Breast (tissue), 4 donors: ENCODE measurements around a stretch of chr2.

GRCh38 chr2:197097374-197098576 is 171.3 kb upstream of the PGAP1 start:
- PRO-cap, 3 experiments, result no peak in any of the 3 experiments
- RRBS, result no CpG with 5 or more reads among the region's 11 CpGs

DNA sequence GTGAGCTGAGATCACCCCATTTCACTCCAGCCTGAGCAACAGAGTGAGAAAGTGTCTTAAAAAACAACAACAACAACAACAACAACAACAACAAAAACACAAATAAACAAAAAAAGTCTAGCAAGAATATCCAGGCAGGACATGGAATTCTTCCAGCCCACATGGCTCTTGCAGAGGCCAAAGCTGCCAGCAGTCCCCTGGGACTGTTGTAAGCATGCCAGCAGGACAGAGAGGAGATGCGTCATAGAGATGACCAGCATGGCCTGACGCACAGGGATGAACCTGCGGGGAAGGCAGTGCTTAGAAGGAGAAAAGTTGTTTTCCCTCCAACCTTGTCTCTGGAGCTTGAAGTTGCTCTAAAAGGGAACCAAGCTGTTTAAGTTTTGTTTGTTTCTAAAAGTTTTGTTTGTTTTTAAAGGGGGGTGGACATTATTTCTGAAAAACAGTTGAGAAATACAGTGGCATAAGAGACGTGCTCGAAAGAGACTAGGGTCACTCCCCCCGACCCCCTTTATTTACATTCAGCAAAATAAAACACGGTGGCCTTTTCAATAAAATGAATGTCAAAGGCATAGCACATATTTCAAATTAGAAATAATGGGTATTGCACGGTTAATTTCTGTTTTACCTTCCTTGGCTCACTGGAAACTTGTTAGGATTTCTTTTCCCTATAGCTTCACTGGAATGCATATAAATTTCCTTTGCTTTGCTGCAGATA is 182.4 kb upstream of the PGAP1 start:
- PRO-cap, 3 experiments, result no peak in any of the 3 experiments
- RRBS, result no CpG with 5 or more reads among the region's 8 CpGs

GRCh38 chr2:197212442-197213022 is 98.0 kb downstream of the ANKRD44 start:
- PRO-cap, 3 experiments, result no peak in any of the 3 experiments
- RRBS, result no CpG with 5 or more reads among the region's 5 CpGs

DNA sequence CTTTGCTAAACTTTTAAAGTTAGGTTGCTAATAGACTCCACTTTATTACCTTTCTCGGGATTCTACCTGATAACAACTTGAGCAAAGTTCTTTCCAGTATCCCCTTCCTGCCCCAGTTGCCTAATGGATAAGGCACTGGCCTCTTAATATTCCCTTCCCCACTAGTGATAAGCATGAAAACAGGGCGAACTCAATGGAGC is 76.0 kb downstream of the ANKRD44 start:
- PRO-cap, 3 experiments, result no peak in any of the 3 experiments
- RRBS, result no CpG with 5 or more reads among the region's 2 CpGs

DNA sequence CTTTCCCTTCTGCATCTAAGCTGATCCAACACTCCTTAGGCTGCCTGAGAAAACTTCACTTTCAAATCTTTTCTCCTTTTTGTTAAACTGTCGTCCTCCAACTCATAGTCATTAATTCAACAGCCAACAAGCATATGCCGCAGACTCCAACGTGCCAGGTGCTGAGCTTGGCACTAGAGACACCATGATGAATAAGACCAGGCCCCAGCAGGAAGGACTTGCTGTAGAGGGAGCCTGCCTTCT is 51.1 kb downstream of the ANKRD44 start:
- PRO-cap, 3 experiments, result no peak in any of the 3 experiments
- RRBS, result no CpG with 5 or more reads among the region's 3 CpGs

- PRO-cap, 3 experiments, result no peak in any of the 3 experiments
- RRBS, result no CpG with 5 or more reads among the region's 7 CpGs
These were observed 16.9 kb downstream of the ANKRD44 start for GRCh38 chr2:197293573-197294278.

DNA sequence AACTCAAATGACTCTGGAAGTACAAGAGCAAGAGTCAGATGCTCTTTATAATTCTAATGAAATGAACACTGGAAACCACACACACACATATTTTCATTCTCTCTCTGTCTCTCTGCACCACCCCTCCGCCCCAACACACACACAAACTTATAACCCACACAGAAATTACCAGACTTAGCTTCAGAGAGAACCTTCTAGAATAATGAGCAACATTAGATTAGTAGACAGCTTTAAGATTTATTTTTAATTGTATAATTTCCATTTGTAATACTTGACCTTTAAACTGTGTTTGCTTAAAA is 16.2 kb downstream of the ANKRD44 start:
- PRO-cap, 3 experiments, result no peak in any of the 3 experiments
- RRBS, result no CpG with 5 or more reads among the region's 1 CpG

DNA sequence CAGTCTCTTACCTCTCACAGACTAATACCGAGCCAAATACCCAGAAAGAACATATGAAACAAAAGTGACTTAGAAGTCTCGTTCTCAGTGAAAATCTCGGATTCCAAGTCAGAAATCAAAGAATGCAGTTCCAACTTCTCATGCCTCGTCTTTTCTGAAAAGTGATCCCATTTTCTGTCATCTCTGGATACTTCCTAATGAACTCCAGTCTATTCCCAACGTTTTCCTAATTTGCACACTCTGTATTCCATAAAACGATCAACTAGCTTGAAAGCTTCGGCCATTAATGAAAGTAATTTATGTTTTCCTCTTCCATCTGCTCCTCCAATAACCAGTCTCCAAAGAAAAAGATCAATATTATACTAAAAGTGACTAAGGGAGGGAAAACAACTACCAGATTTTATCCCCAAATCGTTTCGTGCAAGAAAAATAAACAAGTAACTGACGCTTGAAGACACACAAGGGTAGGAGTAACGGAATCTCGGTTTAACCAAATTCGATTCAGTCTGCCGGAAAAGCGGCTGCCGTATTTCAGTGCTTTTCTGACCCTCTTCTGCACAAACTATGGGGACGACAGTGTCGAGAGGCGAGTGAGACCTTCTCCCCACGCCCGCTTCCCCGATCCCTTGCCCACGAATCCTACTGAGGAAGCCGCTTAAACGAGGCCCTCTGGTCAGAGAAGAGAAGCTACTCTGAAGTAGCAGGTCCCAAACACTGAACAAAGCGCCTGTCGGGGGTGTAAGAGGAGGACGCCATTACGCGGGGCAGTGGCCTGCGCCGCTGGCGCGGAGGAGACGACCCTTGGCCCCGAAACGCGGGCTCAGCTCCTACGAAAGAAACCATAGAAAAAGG is 555 bp downstream of the SF3B1 start:
- PRO-cap, 3 experiments, result peak in 2 of 3 experiments; most common plus-strand start position 558 of the sequence (in 1)
- RRBS, result no CpG with 5 or more reads among the region's 39 CpGs

GRCh38 chr2:197489655-197490713 is 9.7 kb downstream of the HSPD1 start:
- PRO-cap, 3 experiments, result no peak in any of the 3 experiments
- RRBS, result no CpG with 5 or more reads among the region's 10 CpGs

- PRO-cap, 3 experiments, result no peak in any of the 3 experiments
- RRBS, result 95% methylated on average over 1 of the region's 7 CpGs
These were observed 5.3 kb downstream of the HSPD1 start for GRCh38 chr2:197494056-197495065.

GRCh38 chr2:197647917-197648560 is 27.3 kb downstream of the RFTN2 start:
- PRO-cap, 3 experiments, result no peak in any of the 3 experiments
- RRBS, result no CpG with 5 or more reads among the region's 3 CpGs

GRCh38 chr2:197673010-197673469 is 2.3 kb downstream of the RFTN2 start:
- PRO-cap, 3 experiments, result no peak in any of the 3 experiments
- RRBS, result 0% methylated on average over 1 of the region's 3 CpGs

GRCh38 chr2:197909263-197909787 is 104.9 kb downstream of the PLCL1 start:
- PRO-cap, 3 experiments, result no peak in any of the 3 experiments
- RRBS, result no CpG with 5 or more reads among the region's 4 CpGs

- PRO-cap, 3 experiments, result no peak in any of the 3 experiments
- RRBS, result no CpG with 5 or more reads among the region's 3 CpGs
These were observed 91.2 kb downstream of the SATB2 start for GRCh38 chr2:199366391-199367098.

- PRO-cap, 3 experiments, result no peak in any of the 3 experiments
- RRBS, result no CpG with 5 or more reads among the region's 6 CpGs
These were observed 32.9 kb downstream of the MAIP1 start for GRCh38 chr2:199988225-199988724.

- PRO-cap, 3 experiments, result no peak in any of the 3 experiments
- RRBS, result no CpG with 5 or more reads among the region's 12 CpGs
These were observed 72.3 kb downstream of the SPATS2L start for GRCh38 chr2:200378467-200379433.

DNA sequence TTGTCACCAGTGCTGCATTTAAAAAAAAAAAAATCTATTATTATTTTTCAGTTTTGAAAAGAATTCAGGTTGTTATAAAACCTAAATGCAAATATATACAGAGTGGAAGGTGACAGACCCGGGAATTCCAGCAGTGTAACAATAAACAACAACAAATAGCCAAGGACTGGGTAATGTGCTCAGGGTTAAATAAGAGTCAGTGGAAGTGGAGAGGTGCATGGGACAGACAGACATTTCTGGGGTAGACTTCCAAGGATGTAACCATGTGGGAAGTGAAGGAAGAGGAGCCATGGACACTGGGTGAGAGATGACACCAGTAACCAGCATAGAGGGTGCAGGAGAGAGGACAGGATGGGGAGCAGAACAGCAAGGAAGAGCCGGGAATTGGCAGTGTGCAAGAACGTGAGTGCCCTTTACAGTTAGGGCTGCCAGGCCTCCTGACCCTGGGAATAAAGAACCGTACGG is 57.0 kb downstream of the KCTD18 start:
- PRO-cap, 3 experiments, result no peak in any of the 3 experiments
- RRBS, result no CpG with 5 or more reads among the region's 5 CpGs

GRCh38 chr2:200705268-200705831 is 106.4 kb upstream of the BZW1 start:
- PRO-cap, 3 experiments, result no peak in any of the 3 experiments
- RRBS, result no CpG with 5 or more reads among the region's 2 CpGs

DNA sequence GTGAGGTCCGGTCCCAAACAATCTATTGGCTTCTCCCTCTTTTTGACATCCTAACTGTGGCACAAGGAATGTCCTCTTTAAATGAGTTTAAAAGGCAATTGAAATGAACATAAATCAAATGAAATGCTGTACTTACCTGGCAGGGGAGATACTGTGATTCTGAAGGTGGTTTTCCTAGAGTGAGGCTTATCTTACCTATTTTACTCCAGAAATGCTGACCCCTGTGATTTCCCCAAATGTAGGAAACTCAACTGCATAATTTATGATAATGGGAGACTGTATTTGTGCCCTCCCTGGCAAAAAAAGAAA is 36.3 kb upstream of the BZW1 start:
- PRO-cap, 3 experiments, result no peak in any of the 3 experiments
- RRBS, result no CpG with 5 or more reads among the region's 1 CpG

- PRO-cap, 3 experiments, result no peak in any of the 3 experiments
- RRBS, result no CpG with 5 or more reads among the region's 5 CpGs
These were observed 16.5 kb upstream of the BZW1 start for GRCh38 chr2:200795163-200795619.